Anterior vena cava (tissue), 1 donor: ENCODE measurements around the gene MARCHF3.

- PRO-cap, result no peak
These were observed 76.9 kb downstream of the LMNB1 start for GRCh38 chr5:126853755-126854396.

DNA sequence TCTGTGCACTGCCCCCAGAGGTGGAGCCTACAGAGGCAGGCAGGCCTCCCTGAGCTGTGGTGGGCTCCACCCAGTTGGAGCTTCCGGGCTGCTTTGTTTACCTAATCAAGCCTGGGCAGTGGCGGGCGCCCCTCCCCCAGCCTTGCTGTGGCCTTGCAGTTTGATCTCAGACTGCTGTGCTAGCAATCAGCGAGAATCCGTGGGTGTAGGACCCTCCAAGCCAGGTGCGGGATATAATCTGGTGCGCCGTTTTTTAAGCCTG is 118.8 kb downstream of the LMNB1 start:
- PRO-cap, result no peak

DNA sequence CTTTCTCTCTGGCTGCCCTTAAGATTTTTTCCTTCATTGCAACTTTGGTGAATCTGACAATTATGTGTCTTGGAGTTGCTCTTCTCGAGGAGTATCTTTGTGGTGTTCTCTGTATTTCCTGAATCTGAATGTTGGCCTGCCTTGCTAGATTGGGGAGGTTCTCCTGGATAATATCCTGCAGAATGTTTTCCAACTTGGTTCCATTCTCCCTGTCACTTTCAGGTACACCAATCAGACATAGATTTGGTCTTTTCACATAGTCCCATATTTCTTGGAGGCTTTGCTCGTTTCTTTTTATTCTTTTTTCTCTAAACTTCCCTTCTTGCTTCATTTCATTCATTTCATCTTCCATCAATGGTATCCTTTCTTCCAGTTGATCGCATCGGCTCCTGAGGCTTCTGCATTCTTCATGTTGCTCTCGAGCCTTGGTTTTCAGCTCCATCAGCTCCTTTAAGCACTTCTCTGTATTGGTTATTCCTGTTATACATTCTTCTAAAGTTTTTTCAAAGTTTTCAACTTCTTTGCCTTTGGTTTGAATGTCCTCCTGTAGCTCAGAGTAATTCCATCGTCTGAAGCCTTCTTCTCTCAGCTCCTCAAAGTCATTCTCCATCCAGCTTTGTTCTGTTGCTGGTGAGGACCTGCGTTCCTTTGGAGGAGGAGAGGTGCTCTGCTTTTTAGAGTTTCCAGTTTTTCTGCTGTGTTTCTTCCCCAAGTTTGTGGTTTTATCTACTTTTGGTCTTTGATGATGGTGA is 122.0 kb downstream of the MARCHF3 start:
- PRO-cap, result no peak

DNA sequence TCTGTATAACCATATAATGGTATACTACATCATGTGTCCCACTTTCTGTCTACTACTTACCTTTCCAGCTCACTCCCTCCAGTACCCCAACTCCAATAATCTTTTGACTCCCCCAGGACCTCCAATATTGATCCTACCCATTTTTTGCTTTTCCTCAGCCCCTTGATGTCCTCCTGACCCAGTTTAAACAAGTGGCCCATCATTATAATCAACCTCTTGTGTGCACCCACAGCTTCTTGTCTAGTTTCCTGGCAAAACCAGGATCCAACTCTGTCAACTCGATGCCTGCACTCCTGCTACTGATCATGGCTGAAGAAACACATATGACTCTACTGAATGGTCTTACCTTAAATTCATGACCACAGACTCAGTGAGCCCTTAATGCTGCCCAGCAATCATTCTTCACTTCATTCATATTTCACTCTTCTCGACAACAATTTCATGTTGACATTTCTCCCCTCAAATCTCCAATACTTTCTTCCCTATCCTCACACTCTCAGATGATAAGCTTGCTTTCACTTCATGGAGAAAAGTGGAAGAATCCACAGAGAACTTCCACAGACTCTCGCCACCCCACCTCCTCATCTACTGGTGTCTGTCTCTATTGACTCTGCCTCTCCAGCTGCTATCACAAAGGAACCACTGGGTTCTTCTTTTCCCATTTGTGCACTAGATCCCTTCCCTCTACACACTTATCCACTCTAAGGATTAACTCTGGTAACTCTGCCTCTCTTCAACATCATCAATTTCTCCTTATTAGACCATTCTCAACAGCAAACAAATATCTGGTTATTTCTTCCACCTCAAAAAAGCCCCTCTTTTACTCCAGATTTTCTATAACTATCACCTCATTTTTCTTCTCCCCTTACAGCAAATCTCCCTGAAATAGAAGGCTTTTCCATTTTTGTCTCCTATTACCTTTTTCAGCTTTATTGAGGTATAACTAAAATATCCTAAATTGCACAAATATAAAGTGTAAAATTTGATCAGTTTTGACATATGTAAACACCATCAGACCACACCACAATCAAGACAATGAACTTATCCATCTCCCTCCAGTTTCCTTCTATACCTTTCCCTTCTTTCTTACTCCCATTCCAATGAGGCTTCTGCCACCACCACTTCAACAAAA is 80.1 kb downstream of the MARCHF3 start:
- PRO-cap, result no peak

DNA sequence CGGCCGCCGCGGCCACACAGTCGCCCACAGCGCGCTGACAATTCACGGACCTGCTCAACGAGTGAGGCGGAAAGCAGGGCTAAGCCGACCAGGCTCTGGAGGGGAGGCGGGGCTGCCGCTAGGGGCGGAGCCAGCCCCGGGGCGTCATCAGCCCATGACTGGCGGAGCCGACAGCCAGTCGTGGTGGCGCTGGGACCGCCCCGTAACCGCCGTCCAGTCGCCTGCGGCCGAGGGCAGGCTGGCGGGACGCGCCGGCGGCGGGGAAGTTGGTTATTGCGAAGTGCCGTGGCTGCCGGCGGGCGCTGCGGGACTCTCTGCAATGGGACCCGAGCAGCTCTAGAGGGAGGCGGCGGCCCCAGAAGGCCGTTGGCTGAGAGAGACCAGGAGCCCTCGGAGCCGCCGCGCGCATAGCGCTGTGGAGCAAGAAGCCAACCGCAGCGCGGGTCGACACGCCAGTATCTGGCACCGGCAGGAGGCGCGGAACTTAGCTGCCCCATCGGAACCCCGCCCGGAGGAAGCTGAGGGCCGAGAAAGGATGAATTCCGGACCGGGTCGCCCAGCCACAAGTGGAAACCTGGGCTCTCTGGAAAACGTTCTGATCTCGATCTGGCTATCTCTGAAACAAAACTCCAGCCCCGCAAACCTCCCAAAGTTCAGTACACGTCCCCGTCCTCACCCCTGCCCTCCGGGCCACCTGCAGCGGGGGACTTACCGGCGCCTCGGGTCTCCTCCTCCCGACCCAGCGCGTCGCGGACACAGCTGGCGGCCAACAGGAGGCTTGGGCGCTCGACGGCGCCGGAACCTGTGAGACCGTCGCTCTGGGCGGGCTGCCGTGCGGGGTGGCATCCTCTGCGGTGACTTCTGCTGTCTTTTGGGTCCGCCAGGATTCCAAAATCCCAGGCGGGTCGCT is at the start of gene MARCHF3:
Gene MARCHF3, minus strand, starts transcription at position 63 of the 910 bp plus-strand sequence.
- PRO-cap, result bidirectional peak, plus-strand start at position 273 of the sequence, minus-strand start at position 56 of the sequence; bidirectional peak, plus-strand start at position 538 of the sequence, minus-strand start at position 461 of the sequence

DNA sequence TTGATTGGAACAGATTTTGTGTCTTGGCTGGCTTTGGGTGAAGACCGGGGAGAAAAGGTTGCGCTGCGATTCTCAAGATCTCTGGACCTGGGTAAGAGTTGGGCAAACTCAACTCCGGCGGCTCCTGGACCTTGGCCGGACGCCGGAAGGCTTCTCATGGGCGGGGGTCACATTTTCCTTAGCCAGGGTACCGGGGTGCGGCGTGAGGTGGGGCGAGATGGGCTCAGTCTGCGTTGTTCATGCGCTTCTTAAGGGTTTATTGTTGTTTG is 304 bp downstream of the MEGF10 start:
- PRO-cap, result no peak

GRCh38 chr5:127848012-127848720 is 145.0 kb downstream of the CCDC192 start:
- PRO-cap, result no peak

GRCh38 chr5:127858195-127858908 is 155.2 kb downstream of the CCDC192 start:
- PRO-cap, result no peak

GRCh38 chr5:127940970-127941247 is 142.7 kb upstream of the SLC12A2 start:
- PRO-cap, result no peak

- PRO-cap, result no peak
These were observed 3.6 kb downstream of the SLC12A2 start for GRCh38 chr5:128086891-128087770.

- PRO-cap, result no peak
These were observed 1.4 kb downstream of the FBN2 start for GRCh38 chr5:128536674-128536970.

GRCh38 chr5:128634091-128634613 is 96.1 kb upstream of the FBN2 start:
- PRO-cap, result no peak

- PRO-cap, result no peak
These were observed 281.1 kb downstream of the HINT1 start for GRCh38 chr5:130883838-130884415.

- PRO-cap, result no peak
These were observed 1.0 kb upstream of the CDC42SE2 start for GRCh38 chr5:131262831-131263195.

GRCh38 chr5:131279150-131279645 is 15.3 kb downstream of the CDC42SE2 start:
- PRO-cap, result no peak

DNA sequence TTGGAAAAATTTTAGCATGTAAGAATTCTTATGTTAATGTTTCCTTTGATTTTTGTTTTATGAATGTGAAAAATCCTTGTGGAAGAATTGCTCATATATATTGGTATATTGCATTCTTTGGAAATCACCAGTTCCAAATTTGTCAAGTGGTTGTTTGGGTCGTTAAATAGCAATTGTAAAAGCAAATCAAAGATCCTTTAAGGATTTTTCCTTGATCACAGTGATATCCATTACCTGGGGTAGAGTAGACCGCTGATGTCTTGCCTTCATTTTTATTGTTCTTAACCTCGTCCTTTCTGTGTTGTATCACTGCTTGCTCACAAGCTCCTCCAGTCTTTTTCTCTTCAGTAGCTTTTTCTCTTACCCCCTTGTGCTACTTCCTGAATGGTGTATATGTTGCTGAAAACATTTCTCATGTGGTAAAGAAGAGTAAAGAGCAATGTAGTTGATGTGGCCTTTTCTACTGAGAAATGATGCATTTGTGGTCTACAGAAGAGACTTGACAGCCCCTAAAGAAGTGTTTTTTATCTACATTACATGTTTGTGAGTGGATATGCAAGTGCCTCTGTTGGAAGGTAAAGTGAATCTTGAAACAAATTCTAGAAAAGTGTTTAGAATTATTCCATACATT is 17.2 kb downstream of the CDC42SE2 start:
- PRO-cap, result no peak

GRCh38 chr5:131281529-131282244 is 17.8 kb downstream of the CDC42SE2 start:
- PRO-cap, result no peak

- PRO-cap, result no peak
These were observed 34.9 kb downstream of the CDC42SE2 start for GRCh38 chr5:131298712-131299238.

DNA sequence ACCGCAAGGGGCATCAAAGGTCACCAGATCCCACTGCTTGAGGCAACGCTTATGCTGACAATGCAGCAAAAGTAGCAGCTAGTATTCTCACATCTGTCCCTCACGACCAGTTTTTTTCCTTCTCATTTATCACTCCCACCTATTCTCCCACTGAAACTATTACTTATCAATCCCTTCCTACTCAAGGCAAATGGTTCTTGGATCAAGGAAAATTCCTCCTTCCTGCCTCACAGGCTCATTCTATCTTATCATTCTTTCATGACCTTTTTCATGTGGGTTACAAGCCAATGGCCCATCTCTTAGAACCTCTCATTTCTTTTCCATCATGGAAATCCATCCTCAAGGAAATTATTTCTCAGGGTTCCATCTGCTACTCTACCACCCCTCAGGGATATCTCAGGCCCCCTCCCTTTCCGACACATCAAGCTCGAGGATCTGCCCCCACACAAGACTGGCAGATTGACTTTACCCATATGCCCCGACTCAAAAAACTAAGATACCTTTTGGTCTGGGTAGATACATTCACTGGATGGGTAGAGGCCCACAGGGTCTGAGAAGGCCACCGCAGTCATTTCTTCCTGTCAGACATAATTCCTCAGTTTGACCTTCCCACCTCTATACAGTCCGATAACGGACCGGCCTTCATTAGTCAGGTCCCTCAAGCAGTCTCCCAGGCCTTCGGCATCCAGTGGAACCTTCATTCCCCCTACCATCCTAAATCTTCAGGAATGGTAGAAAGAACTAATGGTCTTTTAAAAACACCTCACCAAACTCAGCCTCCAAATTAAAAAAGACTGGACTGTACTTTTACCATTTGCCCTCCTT is 58.3 kb downstream of the RAPGEF6 start:
- PRO-cap, result no peak

- PRO-cap, result no peak
These were observed 56.6 kb downstream of the RAPGEF6 start for GRCh38 chr5:131578041-131579118.